HEK293 (cell line): ENCODE results near the genes USF2, ATP4A, LIN37, ARHGAP33 and ZNF146.

- PRO-cap: no peak
- RRBS, 2 experiments: 0 to 34% methylated on average over 1 to 2 of the region's 23 CpGs
Observed at GRCh38 chr19:35048543-35049727, 7.4 kb downstream of the HPN start.

DNA sequence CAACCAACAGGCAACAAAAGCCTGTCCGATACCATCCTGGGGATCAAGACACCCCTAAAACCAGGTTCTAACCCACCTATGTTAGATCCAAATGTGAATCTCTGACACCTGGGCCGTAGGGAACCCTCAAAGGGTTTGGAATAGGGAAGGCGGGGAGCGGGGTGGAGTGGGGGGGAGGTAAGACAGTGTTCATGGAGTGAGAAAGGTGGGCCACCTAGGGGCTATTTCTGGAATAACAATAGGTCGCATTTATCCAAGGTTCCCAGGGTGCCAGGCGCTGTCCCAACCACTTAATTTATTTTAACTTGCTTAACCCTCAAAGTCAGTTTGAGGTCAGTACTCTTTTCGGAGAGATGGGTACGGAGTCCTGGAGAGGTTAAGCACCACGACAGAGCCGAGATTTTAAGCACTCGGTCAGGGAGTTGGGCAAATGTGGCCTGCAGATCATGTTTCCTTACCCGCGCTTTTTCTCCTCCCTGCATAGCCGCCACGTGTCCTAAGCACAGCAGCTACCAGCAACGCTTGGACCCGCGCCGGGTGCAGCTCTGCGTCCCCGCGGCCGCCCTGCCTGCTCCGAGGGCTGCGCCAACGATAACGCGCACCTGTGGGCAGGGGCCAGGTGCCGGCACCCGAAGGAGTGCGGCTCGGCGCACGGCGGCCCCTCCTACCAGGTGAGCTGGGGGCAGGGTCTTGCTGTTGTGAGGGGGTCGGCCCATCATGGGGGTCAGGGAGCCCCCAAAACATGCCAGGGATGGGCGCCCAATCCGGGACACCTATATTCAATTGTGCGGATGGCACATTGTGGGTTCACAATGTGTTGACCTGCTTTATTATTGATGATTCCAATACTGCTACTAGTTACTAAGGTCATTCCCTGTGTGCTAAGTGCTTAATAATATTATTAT lies 24.9 kb upstream of the FXYD3 start:
- PRO-cap: bidirectional peak, plus-strand start at position 252 of the sequence, minus-strand start at position 128 of the sequence
- RRBS, 2 experiments: 41 to 51% methylated on average over 9 of the region's 39 CpGs

DNA sequence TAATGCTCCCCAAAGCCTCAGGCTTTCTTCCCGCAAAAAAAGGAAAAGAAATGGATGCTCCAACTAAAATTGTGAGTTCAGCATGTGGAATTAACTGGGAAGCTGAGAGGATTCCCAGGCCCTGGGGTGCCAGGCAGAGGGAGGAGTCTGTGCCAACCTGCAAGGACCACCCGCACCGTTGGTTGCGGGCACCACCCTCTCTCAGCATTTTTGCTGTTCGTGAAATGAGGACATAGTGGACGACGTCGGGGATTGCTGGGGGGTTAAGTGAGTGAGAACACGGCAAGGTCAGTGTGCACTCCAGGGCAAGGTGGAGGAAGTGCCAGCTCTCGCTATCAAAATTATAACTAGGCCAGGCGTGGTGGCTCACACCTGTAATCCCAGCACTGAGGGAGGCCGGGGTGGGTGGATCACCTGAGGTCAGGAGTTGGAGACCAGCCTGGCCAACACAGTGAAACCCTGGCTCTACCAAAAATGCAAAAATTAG lies 2.1 kb downstream of the FXYD3 start:
- PRO-cap: no peak
- RRBS, 2 experiments: no CpG with 5 or more reads among the region's 12 CpGs

DNA sequence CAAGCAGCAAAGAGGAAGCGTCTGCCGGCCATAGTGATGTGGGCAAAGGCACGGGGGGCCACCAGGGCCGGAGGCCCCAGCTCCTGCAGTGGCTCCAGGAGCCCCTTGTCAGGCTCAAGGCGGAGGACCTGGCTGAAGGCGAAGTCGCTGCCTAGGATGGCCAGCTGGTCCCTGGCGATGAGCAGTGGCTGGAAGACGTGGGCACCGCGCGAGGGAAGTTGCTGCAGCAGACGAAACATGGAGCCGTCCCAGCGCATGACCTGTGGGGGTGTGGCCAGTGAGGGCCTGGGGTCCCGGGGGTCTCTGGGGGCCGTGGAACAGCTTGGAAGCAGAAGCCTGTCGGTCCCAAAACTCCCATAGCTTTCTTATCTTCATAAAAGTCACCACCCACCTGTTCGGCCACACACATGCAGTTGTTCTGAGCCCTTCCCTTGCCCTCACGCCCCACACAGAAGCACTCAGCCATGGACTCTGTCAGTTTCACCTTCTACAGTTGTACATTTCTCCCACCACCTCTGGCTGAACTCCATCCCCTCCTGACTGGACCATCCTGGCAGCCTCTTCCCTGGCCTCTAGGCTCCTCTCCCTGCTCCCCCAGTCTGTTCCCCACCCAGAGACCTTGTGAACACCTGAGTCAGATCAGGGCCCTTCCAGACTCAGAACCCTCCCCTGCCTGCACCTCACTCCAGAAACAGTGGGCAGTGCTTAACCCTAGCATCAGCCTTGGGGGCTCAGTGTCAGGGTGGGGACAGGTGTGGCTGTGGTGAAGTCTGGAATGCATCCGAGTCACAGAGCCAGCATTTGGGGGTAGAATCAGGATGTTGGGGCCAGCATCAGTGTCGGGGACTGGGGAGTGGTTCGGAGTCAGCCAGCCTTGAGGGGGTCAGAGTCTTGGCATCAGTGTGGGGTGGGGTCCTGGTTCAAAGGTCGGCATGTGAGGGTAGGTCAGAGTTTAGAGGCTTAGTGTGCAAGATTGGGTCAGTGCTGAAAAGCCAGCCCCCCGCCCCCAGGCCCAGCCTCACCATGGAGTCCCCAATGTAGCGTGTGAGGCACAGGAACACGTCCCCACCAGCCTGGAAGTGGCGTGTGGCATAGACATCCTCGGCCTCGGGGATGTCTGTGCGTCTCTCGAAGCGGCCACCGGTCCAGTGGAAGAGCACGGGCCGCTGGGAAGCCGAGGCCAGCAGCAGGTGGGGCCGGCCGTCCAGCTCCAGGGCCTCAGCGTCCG lies 9.2 kb downstream of the LGI4 start:
- PRO-cap: no peak
- RRBS, 2 experiments: 89 to 92% methylated on average over 7 to 8 of the region's 41 CpGs

- PRO-cap: no peak
- RRBS, 2 experiments: 75 to 84% methylated on average over 5 of the region's 24 CpGs
Observed at GRCh38 chr19:35155397-35156328, 1.1 kb downstream of the FXYD5 start.

GRCh38 chr19:35159207-35160139 lies 4.9 kb downstream of the FXYD5 start:
- PRO-cap: no peak
- RRBS, 2 experiments: no CpG with 5 or more reads among the region's 13 CpGs

- PRO-cap: no peak
- RRBS, 2 experiments: no CpG with 5 or more reads among the region's 3 CpGs
Observed at GRCh38 chr19:35240125-35240707, 8.6 kb upstream of the LSR start.

DNA sequence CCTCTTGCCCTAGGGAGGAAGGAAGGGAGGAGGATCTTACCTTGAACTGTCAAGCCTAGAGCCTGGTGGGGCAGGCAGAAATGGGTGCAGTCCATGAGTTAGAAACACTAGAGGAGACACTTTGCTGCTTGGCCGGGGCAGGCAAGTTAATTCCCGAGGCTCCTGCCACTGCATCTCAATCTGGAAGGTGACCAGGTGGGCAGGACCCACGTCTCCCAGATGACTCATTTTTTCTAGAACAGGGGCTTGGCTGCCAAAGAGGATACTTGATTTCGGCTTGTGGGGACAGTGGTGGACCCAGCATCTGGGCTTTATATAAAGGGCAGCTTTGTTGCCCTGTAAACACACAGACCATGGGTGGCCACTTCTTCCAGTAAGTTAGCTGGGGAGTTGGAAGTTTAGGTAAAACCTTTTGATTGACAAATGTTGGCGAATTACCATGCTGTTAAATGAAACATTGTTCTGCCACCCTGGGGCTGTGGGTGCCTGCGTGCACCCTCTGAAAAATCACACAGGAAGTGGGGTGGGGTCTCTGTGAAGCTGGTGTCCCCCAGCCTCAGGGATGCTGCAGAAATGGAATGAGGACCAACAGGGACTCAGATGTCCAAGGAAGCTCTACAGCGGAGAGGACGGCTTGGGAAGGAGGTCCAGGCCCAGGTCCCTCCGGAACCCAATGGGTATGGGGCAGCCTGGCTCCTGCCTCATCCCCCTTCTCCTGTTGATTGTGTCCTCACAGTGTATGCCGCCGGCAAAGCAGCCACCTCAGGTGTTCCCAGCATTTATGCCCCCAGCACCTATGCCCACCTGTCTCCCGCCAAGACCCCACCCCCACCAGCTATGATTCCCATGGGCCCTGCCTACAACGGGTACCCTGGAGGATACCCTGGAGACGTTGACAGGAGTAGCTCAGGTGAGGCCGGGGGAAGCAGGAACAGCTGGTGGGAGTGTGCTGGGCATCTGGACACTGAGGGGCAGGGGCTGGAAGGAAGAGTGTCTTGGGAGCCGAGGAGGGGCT lies 2.8 kb upstream of the USF2 start:
- PRO-cap: bidirectional peak, plus-strand start at position 909 of the sequence, minus-strand start at position 717 of the sequence
- RRBS, 2 experiments: 82 to 93% methylated on average over 3 of the region's 16 CpGs

DNA sequence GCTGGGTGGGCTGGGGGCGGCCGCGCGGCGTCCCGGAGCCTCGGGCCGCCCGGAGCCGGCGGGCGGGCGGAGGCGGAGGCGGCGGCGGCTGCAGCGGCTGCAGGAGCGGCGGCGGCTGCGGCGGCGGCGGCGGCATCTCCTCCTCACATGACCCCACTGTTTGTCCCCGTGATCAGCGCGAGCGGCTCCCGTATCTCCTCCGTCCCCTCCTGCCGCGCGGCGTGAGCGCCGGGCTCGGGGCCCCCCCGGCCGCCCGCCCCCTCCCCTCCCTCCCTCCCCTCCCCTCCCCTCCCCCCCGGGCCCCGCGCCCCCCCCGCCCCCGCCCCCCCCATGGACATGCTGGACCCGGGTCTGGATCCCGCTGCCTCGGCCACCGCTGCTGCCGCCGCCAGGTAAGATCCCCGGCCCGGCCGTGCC lies at the start of gene USF2:
Gene USF2 (plus strand): TSS at position 191 of the 417 bp plus-strand sequence.
- PRO-cap: bidirectional peak, plus-strand start at position 337 of the sequence, minus-strand start at position 149 of the sequence
- RRBS, 2 experiments: 2 to 3% methylated on average over 12 of the region's 56 CpGs

GRCh38 chr19:35281219-35281677 lies 1.1 kb upstream of the HAMP start:
- PRO-cap: no peak
- RRBS, 2 experiments: no CpG with 5 or more reads among the region's 4 CpGs

DNA sequence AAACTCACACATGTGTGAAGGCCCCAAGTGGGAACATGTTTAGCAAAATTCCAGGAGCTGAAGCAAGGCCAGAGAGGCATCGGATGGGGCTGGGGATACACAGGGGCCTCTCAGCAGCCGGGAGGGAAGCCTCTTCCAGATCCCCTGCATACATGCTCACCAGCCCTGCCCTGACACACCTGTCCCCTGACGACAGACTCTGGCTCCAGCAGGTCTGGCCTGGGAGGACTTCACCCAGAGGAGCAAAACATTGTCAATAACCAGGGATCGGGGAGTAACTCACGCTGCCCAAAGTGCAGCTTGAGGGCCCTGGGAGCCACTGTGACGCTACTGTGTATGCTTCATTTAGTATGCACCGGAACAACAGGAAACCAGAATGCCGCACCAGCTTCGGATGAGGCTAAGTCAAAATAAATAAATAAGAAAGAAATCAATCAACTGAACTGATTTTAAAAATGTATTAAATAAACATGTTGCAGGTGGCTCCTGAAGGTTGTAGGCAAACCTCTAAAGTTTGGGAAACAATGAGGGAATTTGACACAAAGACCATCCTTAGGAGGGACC lies 12.4 kb upstream of the CD22 start:
- PRO-cap: no peak
- RRBS, 2 experiments: no CpG with 5 or more reads among the region's 9 CpGs

- PRO-cap: no peak
- RRBS, 2 experiments: 44 to 70% methylated on average over 3 to 4 of the region's 15 CpGs
Observed at GRCh38 chr19:35563329-35563937, at the start of gene ATP4A. Gene ATP4A (minus strand): TSS chr19:35563658.

DNA sequence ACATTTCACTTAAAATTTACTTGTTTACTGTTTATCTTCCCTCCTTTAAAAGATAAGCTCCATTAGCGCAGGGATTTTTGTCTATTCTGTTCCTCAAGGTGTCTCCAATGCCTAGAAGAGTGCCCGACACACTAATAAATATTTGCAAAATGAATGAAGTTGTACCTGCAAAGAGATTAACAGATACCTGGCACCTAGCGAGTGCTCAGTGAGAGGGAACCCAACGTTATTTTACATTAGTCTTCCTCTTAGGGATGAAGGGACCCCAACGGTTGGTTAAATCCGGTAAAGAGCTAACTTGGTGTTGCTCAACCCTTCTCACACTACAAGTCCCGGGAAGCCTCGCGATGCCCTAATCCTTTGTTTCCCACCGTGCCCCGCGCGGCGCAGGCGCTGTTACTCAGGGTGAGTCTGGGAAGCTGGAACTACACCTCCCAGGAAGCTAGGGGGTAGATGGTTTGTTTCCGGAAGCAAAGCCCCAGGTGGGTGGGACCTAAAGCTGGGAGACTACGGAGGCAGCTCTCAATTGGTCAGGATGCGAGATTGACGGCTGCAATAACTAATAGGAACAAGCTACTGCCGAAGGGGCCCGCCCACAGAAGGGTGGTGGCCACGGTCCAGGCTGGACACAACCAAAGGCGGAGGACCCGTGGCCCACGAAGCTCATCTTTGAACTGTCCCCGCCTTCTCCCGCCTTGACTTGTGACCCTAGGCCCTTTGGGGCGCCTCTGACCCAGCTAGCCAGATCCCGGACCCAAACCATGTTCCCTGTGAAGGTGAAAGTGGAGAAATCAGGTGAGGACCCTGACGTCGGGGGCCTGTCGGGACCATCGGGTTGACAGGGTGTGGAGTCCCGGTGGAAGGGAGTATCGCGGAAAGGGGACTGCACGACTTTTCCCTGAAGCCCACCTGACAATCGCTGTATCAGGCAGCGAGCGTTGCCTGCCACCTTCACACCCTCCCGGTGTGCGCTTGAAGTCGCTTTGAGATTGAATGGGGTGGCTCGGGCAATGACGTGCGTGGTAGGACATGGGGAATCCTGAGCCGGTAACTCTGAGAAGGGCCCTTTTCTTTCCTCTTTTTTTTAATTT lies at the start of gene LIN37:
Gene LIN37 (plus strand): TSS at position 613 of the 1,091 bp plus-strand sequence.
- PRO-cap: bidirectional peak, plus-strand start at position 635 of the sequence, minus-strand start at position 327 of the sequence; bidirectional peak, plus-strand start at position 992 of the sequence, minus-strand start at position 970 of the sequence
- RRBS, 2 experiments: 3% methylated on average over 13 to 16 of the region's 47 CpGs

DNA sequence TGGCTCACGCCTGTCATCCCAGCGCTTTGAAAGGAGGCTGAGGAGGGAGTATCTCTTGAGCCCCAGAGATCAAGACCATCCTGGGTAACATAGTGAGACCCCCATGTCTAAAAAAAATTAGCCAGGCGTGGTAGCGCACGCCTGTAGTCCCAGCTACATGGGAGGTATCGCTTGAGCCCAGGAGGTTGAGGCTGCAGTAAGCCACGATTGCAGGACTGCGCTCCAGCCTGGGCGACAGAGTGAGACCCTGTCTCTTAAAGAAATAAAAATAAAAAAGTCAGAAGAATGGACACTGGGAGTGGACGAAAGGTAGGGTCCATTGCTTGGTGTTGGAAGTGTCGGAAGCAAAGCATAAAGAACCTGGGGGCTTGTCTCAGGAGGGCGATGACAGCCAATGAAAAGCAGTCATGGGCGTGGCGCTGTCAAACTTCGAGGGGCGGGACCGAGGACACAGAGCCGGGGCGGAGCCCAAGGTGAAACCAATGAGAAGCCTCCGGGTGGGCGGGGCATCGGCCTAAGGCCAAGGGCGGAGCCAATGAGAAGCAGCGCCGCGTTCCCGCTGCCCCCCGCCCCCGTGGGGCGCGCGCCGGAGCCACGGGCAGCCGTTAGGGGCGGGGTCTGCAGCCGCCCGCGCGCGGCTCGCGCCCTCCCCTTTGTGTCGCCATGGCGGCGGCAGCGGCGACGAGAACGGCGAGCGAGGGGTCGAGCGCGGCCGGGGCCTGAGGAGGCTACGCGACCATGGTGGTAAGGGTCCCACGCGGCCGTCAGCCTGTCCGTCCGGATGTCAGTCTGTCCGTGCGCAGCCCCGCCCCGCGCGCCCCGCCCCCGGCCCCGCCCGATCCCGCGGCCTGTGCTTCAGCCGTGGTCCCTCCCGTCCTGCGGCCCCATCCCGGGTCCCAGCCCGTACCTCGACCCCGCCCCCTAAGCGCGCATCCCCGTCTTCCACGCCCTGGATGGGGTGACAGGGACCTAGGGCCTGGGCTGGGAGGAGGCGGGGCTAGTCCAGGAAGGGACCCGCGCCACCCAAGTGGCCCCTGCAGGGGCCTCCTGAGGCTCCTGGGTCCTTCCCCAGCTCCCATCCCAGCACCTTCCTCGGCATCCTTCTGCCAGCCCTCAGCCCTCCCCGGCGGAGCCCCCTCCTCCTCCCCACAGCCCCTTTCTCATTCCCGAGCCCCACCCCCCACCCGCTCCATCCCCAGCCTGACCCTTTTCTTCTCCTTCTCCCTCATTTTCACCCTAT lies at the start of gene ARHGAP33:
Gene ARHGAP33 (plus strand): TSS at position 644 of the 1,240 bp plus-strand sequence.
- PRO-cap: unidirectional peak, plus-strand start at position 656 of the sequence
- RRBS, 2 experiments: under 1 to 1% methylated on average over 37 of the region's 94 CpGs

- PRO-cap: no peak
- RRBS, 2 experiments: 95% methylated on average over 9 of the region's 18 CpGs
Observed at GRCh38 chr19:35898583-35898864, 3.8 kb upstream of the HCST start.

DNA sequence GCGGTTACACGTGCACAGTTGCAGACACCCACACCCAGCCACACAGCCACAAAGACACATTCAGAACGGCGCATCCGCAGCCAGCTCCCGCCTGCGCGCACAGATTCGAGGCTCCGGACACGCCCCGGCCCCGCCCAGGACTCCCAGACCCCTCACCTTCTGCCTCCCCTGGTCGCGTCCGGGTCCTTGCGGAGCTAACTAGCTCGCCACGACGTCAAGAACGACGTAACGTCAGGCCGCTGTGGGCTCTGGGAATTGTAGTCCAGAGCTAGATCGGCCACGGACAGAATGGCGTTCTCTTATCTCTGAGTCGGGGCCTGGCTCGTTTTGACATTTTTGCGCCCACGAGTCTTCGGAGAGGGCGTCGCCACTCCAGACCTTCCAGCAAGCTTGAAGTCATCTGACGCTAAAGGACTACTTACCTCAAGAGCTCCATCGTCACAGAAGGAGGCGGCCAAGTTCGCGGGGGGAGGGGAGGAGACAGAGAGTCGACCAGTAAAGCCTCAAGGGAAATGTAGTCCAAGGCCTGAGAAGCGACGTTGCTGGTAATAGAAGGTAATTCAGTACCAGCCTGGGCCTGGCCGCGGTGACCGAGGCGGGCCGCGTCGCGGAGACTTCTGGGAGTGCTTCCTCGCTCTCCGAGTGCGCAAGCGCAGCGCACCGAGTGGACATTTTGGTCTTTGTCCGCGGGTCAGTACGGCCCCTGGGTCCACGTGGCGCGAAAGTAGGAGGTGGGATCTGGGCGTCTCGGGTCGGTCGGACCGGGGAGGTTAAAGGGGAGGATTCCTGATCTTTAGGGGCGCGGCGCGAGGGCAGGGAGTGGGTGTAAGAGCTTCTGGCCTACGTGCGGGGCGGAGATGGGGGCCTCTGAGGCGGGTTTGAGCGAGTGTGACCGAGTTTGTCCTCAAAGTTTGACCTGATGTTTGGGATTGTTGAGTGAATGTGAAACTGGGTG lies at the start of gene ZNF146:
Gene ZNF146 (plus strand): TSS at position 641 of the 955 bp plus-strand sequence.
- PRO-cap: bidirectional peak, plus-strand start at position 258 of the sequence, minus-strand start at position 67 of the sequence; bidirectional peak, plus-strand start at position 672 of the sequence, minus-strand start at position 619 of the sequence
- RRBS, 2 experiments: 1% methylated on average over 5 to 10 of the region's 77 CpGs

DNA sequence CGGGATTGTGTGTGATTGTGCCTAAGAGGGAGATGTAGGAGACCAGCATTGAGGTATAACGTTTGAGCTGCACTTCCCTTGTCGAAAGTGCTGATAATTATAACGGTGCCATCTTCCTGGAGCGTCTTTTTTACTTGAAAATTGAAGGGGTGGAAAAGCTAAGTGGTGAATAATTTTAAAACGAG lies 407 bp downstream of the ZNF146 start:
- PRO-cap: no peak
- RRBS, 2 experiments: no CpG with 5 or more reads among the region's 6 CpGs

DNA sequence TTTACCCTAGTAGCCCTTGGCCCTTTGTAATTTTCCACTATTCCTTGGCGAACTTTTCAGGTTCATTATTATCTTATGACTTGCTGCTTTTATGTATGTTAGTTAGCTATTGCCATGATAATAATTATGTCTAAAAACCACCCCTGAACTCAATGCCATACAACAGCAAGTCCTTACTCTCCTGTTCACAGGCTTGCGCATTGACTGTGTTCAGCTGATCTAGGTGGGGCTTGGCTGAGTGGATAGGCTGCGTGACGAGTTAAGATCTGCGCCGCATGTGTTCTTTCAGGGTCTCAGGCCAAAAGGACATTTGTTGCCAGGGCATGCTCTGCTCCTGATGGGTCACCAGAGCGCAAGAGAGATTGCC lies 790 bp downstream of the ZNF568 start:
- PRO-cap: no peak
- RRBS, 2 experiments: no CpG with 5 or more reads among the region's 7 CpGs

DNA sequence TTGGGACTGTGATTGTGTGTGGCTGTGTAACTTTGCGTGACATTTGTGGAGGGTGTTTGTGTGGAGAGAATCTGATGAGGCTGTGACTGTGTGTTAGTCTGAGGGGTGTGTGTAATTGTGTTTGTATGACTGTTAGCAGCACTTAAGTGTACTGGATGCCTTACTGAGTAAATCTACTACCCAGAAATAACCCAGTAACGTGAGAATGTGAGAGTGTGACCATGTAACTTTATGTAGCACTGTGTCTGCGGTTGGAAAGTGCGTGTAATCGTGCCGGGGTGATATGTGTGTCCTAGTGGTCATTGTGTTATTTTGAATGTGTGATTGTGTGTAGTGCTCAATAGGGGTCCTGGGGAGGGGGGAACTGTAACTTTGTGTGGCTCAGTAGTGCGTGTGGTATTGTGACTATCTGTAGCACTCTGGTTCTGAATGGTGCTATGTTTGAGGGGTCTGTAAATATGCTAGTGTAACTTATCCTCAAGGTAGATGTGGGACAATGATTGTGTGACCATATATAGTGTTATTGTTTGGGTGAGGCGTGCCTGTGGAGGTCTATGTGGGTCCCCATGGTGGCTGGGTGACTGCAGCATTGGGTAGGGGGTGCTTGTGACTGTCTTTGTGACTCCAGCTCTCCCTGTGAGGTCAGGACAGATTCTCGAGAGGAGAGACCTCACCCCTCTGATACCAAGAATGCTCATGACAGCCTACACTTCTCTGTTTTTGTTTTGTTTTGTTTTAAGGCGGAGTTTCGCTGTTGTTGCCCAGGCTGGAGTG lies 709 bp downstream of the ZNF383 start:
- PRO-cap: no peak
- RRBS, 2 experiments: no CpG with 5 or more reads among the region's 11 CpGs

DNA sequence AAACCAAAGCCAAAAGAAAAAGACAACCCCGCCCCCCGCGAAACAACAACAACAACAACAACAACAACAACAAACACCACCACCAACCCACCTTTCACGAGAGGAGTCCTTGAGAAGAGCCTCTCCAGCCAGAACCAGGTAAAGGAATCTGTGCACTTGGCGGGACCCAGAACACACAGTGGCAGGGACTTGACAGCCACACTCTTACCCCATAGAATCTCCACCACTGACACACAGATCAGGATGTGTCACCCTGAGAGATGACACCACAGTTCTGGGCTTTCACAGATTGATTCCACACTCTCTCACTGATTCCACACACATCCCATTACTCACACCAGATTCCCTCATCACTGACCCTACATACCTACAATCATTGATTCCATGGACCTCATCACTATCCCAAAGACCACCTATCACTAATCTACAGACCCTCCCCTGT lies 21.3 kb upstream of the ZNF875 start:
- PRO-cap: no peak
- RRBS, 2 experiments: no CpG with 5 or more reads among the region's 5 CpGs